Myometrial cell (primary cell): ENCODE results near the gene CALML3.

DNA sequence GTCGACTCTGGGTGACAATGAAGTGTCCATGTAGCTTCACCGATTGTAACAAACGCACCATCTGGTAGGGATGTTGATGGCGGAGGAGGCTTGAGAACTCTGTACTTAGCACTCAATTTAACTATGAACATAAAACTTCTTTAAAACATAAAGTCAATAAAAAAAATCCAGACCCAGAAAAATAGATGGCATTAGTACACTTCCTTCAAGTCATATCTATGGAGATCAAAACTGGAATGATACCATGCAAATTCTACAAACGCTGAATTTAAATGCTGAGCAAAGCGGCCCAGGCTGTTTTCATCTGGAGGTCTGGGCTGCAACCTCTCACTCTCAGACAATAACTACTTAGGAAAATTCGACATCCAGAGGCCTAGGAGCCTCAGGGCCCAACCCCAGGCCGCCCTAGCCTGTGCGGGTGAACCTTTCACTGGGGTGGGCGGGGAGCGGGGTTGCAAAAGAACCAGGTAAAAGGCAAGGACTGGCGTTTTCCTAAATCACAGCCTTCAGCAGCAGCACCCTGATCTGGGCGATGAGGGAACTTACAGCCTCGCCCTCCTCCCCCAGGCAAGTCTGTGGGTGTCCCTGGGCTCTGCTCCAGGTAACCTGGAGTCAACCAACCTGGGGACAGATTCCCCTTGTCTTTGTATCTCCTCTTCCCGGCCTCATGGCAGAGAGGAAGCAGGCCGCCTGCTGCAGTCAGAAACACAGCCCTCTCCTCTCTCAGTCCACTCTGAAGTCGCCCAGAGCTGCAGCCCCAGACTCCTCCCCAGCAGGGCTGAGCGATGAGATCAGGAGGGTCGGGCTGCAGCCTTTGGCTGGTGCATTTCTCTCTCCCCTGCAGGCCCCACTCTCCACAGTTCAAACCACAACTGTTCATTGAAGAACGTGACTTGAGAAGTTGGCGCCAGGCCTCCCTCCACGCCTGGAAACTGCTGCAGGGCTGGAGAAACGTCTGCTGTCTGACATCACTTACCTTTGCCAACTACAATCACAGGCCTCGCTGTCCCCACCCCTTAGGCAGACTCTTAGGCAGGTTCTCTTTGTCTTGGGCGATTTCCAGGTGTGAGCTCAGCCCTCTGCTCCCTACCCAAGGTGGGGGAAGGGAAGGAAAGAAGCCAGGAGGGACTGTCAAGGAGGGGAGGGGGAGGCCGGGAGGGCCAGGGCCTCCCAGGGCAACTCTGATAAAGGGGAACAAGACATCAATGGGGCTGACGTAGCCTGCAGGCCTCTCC is 33.2 kb downstream of the CALML5 start:
- RAMPAGE, long total RNA, result no peak

- RAMPAGE, long total RNA, result no peak
These were observed 18.8 kb downstream of the CALML5 start for GRCh38 chr10:5480370-5481105.

GRCh38 chr10:5498215-5498666 is 1.1 kb downstream of the CALML5 start:
- RAMPAGE, long total RNA, result no peak

DNA sequence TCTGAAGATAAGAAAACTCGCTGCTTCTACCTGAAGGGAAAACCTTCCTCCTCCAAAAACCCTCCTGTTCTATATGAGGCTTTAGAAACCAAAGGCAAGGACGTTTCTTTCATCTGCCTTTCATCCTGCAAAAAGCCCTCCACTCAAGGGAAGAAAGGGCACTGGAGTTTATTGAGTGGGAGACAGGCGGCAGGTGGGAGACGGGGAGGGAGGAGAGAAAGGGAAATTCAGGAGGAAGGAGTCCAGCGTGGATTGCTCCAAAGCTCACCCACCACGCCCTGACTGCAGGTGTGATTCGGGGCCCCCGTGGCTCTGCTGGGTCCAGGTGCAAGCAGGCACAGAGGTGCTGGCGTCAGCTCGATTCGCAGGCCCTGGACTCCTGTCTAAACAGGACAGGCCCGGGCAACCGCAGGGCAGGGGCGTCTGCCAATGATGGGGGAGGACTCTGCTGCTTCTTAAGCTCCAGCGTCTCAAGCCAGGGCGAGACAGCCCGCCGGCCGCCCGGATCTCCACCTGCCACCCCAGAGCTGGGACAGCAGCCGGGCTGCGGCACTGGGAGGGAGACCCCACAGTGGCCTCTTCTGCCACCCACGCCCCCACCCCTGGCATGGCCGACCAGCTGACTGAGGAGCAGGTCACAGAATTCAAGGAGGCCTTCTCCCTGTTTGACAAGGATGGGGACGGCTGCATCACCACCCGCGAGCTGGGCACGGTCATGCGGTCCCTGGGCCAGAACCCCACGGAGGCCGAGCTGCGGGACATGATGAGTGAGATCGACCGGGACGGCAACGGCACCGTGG is at the start of gene CALML3:
CALML3 (plus strand) TSS at position 483 of the 800 bp plus-strand sequence.
- RAMPAGE, long total RNA, result no peak

DNA sequence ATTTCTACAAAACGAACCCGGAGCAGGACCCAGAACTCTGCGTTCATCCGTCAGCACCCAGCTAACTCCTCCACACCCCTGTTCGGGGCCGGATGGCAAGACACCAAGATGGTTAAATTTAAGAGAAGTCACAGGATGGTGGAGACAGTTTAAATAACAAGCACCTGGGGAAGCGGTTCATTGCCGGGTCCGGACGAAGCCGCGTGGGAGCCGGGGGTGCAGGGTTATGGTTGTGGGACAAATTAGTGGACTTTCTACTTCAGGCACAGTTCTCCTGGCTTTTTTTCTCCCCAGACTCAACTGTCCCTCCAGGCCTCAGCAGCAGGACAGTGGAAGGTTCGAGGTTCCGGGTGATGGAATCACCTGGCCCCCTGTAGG is 45.4 kb downstream of the ASB13 start:
- RAMPAGE, long total RNA, result no peak

GRCh38 chr10:5735203-5735787 is 50.7 kb downstream of the TASOR2 start:
- RAMPAGE, long total RNA, result no peak

DNA sequence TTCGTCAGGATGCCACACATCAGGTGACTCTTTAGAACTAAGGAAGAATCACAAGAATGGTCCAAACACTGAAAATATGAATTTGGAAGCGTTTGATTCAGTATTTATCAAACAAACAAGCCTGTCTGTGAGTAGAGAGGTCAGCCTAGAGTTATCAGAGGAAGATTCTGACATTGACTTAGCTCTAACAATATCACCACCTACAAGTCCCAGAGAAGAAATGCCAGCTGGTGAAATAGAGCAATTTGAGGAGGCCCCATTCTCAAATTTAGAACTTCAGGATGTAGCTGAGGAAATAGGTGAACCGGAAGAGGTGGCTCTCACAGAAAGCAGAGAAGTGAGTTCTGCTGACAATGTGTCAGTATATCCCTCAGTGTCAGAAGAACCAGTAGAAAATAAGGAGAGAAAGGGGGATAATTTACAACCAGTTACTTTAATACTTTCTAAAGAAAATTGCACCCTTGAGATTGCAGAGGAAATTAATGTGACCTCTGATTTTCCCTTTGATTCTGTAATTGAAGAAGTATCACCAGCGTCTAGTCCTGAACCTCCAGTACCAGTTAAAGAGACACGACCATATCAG is 62.5 kb downstream of the TASOR2 start:
- RAMPAGE, long total RNA, result no peak

DNA sequence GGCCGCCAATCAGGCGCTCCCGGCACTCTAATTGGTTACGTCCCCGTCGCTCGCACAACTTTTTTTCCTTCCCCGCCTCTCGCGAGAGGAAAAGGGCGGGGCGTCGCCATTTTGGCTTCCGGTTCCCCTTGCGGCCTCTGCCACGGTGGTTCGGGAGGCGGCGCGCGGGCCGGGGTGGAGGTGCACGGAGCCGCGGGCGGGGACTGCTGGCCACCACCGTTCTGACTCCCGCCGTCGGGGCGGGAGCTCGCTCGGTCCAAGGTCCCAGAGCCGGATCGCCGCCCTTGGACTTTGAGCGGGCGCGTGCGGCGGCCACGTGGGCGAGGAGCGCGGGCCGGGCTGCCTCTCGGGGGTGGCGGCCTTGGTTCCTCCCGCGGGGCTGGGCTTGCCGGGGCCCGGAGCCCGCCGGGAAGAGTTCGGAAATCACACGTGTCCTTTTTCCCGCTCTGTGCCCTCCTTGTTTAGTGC is 321 bp upstream of the GDI2 start:
- RAMPAGE, long total RNA, result no peak

GRCh38 chr10:5888116-5888602 is 1.5 kb downstream of the ANKRD16 start:
- RAMPAGE, long total RNA, result no peak

DNA sequence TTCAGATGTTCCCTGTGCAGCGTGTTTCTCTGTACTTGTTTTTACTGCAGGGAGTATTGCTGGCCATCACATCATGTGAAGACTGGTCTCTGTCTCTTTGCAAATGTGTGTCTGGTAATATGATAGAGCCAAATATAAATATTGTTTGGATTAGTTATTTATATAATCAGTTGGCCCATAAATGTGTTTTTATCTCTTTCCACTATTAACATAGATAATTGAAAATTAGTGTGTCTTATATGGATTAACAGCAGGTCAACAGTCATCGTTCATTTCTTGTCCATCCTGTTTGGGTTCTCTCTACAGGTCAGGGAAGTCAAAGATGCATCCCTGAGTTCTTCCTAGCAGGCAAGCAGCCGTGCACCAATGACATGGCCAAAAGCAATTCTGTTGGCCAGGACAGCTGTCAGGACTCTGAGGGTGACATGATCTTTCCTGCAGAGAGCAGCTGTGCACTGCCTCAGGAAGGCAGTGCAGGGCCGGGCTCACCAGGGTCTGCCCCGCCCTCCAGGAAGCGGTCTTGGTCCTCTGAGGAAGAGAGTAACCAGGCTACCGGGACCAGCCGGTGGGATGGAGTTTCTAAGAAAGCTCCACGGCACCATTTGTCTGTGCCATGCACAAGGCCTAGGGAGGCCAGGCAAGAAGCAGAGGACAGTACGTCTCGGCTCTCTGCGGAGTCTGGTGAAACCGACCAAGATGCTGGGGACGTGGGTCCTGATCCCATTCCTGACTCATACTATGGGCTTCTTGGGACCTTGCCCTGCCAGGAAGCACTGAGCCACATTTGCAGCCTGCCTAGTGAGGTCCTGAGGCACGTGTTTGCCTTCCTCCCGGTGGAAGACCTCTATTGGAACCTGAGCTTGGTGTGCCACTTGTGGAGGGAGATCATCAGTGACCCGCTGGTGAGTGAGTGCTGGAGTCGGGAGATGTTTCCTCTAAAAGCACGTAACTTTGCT is 16.0 kb downstream of the FBH1 start:
- RAMPAGE, long total RNA, result no peak

DNA sequence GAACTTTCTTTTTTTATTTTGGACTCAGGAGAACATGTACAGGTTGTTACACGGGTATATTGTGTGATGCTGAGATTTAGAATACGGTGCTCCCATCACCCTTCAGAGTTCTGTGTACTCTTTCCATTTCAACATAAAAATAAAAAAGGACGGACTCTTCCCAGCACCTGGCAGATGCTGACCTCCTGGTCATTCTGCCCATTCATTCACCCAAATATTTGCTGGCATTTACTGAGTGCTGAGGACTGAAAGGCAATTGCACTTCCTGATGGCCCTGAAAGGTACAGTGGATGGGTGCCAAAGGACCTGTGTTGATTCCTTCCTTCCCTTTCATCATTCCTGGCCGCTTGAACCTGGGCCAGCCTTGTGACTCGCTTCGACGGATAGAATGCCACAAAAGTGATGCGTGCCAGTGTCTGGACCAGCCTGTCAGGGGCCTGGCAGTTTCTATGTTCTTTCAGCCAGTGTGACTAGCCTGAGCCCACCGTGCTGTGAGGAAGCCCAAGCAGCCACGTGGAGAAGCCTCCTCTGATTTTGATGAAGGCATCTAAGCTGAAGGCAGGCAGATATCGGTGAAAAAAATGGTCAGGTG is 27.0 kb downstream of the IL15RA start:
- RAMPAGE, long total RNA, result no peak

DNA sequence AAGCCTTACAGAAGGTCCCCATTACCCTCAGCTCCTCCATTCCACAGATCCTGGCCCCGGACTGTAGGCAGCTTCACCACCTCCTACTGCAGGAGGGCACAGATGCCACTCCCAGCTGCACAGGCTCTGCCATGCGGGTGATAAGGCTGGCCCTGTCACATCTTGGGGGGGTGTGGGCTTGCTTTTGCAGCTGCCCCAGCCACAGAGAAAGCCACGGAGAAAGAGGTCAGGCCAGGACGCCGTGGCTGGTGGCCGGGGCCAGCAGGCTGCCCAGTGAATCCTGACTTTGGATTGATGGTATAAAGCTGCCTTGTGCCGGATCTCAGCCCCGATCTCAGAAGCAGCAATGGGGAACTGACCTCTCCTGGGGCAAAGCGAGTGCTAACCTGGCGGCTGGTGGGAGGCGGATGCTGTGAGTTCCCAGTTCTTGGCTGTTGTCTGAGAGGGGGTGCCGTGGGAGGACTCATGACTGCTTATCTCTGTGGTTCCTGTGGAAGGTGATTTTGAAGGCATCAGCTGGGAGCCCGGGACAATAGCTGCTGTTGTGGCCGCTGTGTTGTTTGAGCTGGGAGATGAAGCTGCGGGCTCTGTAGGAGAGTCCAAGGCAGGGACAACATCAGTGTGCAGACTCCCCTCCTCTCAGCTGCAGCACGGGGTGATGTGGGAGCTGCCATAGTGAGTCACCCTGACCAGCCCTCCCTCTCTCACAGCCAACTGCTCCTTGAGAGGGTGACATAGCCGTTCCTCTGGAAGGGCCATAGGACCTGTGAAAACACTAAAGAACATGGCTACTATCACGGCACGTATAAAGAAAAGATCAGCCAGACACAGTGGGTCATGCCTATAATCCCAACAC is 17.1 kb downstream of the IL15RA start:
- RAMPAGE, long total RNA, result no peak

- RAMPAGE, long total RNA, result no peak
These were observed 34.9 kb upstream of the IL15RA start for GRCh38 chr10:6012217-6012615.

- RAMPAGE, long total RNA, result no peak
These were observed 12.8 kb upstream of the IL2RA start for GRCh38 chr10:6074739-6075519.

GRCh38 chr10:6120040-6120530 is 31.3 kb downstream of the RBM17 start:
- RAMPAGE, long total RNA, result no peak

- RAMPAGE, long total RNA, result no peak
These were observed 56.3 kb downstream of the RBM17 start for GRCh38 chr10:6145039-6145635.

- RAMPAGE, long total RNA, result no peak
These were observed 51.5 kb upstream of the PFKFB3 start for GRCh38 chr10:6150814-6152145.

- RAMPAGE, long total RNA, result no peak
These were observed 9.1 kb downstream of the PFKFB3 start for GRCh38 chr10:6211684-6212380.

- RAMPAGE, long total RNA, result no peak
These were observed 18.5 kb downstream of the PFKFB3 start for GRCh38 chr10:6221262-6221666.

- RAMPAGE, long total RNA, result no peak
These were observed 99.0 kb downstream of the PFKFB3 start for GRCh38 chr10:6301713-6302065.